SK-N-DZ (cell line): ENCODE measurements around a stretch of chr5.

GRCh38 chr5:149828566-149828880, 98.4 kb downstream of the PPARGC1B start:
RAMPAGE:
- cytosol, long total RNA, result no peak
- nucleus, long total RNA, result no peak

DNA sequence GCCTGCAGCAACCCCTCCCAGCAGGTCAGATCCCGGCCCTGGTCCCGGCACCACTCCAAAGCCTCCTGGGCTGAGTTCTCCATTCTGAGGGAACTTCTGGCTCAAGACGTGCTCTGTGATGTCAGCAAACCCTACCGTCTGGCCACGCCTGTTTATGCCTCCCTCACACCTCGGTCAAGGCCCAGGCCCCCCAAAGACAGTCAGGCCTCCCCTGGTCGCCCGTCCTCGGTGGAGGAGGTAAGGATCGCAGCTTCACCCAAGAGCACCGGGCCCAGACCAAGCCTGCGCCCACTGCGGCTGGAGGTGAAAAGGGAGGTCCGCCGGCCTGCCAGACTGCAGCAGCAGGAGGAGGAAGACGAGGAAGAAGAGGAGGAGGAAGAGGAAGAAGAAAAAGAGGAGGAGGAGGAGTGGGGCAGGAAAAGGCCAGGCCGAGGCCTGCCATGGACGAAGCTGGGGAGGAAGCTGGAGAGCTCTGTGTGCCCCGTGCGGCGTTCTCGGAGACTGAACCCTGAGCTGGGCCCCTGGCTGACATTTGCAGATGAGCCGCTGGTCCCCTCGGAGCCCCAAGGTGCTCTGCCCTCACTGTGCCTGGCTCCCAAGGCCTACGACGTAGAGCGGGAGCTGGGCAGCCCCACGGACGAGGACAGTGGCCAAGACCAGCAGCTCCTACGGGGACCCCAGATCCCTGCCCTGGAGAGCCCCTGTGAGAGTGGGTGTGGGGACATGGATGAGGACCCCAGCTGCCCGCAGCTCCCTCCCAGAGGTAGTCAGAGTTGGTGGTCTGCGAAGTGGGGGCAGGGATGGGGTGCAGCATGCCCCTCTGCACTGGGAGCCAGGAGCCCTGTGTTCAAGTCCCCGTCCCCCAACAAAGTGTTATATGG, 103.1 kb downstream of the PPARGC1B start:
RAMPAGE:
- cytosol, long total RNA, result no peak
- nucleus, long total RNA, result no peak

GRCh38 chr5:149839747-149840354, 104.7 kb downstream of the PDE6A start:
RAMPAGE:
- cytosol, long total RNA, result no peak
- nucleus, long total RNA, result no peak

GRCh38 chr5:149931933-149932786, 12.4 kb downstream of the PDE6A start:
RAMPAGE:
- cytosol, long total RNA, result no peak
- nucleus, long total RNA, result no peak

GRCh38 chr5:149959321-149959816, 1.2 kb upstream of the SLC26A2 start:
RAMPAGE:
- cytosol, long total RNA, result no peak
- nucleus, long total RNA, result no peak

GRCh38 chr5:149961898-149962266, 1.3 kb downstream of the SLC26A2 start:
RAMPAGE:
- cytosol, long total RNA, result no peak
- nucleus, long total RNA, result no peak

DNA sequence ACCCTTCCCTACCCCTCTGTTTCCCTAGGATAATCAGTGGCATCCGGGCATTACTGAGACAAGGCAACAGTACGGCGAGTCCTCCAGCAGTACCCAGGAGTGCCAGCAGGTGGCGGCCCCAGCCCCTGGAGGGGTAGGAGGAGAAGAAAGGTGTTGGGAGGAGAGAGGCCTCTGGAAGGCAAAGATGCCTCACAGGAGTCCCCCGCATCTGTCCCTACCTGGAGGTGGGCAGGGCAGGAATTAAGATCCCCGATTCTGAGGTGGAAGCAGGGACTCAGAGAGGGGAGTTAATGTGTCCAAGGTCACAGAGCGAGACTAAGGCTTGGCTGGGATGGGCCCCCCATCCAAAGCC, 4.9 kb upstream of the CDX1 start:
RAMPAGE:
- cytosol, long total RNA, result no peak
- nucleus, long total RNA, result no peak

DNA sequence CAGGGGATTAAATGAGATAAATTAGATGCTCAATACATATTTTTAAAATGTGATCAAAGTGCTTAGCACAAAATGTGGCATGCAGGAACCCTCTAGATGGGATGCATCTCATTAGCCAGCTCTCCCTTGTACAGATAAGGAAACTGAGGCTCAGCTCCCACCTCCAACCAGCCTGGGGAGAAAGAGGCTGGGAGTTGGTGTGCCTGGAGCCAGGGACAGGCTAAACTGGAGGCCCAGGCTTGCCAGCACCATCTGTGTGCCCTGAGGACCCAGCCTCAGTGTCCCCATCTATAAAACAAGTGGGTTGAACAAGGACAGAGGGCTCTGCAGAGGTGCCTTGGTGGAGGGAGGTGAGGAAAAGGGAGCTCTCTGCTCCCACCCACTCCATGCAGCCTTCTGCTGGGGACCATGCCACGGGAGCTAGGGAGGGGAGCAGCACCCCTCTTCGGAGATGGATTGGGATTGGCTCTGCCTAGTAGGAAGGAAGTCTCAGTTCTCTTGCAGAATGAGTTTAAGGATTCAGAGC, 25.6 kb downstream of the SLC6A7 start:
RAMPAGE:
- cytosol, long total RNA, result no peak
- nucleus, long total RNA, result no peak

GRCh38 chr5:150246545-150247271, 42.9 kb downstream of the CAMK2A start:
RAMPAGE:
- cytosol, long total RNA, result no peak
- nucleus, long total RNA, result no peak

DNA sequence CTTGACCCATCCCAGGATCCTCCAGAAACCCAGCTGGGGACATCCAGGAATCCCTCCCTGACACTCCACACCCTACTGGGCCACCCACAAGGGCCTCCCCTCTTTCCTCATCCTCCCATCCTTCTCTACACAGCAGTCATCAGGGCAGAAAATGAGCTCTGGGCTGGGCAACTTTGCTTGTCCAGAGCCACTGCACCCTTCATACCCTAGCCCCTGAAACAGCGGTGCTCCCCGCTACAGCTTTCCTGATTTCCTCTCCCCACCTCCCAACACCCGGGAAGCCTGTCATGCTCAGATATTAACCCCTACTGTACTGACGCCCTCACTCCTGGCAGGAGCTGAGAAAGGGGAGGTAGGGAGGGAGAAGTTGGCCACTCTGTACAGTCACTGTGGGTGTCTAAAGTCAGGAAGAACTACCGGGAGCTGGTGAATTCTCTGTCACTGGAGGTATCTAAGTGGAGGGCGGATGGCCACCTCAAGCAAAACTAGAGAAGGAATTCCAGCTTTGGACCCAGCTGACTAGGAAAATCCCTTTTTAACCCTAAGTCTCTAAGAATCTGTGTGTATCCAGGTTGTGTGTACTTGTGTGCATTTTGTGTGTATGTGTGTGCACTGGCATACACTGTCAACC, 760 bp downstream of the CAMK2A start:
RAMPAGE:
- cytosol, long total RNA, result no peak
- nucleus, long total RNA, result no peak

DNA sequence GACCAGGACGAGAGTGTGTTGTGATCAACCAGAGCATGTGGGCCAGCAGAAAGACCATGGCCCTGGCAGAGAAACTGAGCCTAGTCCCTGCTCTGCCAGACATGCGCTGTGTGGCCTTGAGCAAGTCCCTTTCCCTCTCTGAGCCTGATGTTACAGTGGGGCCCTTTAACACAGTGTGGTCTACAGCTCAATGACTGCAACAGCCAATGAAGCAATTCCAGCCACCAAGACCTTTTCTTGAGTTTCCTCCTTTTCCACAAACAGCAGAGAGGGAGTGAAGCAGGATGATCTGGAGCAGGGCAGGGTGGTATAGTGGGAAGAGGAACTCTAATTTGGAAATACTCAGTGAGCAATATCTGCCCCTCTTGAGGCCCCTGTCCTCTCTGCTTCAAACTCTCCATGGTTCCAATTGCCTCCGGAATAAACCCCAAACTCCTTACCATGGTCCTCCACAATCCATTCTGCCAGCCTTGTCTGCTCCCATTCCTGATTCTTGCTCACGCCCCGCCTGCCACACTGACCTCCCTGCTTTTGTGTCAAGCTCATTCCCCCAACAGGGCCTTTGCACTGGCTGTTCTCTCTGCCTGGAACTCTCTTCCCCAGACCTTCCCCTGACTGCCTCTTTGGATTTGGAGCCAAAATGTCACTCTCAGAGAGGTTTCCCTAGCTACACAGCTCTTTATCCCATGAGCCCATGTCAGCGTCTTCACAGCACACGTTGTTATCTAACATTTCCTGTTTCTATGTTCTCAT, 26.0 kb upstream of the ARSI start:
RAMPAGE:
- cytosol, long total RNA, result no peak
- nucleus, long total RNA, result no peak

GRCh38 chr5:150383641-150383940, 26.1 kb downstream of the TCOF1 start:
RAMPAGE:
- cytosol, long total RNA, result no peak
- nucleus, long total RNA, result no peak

DNA sequence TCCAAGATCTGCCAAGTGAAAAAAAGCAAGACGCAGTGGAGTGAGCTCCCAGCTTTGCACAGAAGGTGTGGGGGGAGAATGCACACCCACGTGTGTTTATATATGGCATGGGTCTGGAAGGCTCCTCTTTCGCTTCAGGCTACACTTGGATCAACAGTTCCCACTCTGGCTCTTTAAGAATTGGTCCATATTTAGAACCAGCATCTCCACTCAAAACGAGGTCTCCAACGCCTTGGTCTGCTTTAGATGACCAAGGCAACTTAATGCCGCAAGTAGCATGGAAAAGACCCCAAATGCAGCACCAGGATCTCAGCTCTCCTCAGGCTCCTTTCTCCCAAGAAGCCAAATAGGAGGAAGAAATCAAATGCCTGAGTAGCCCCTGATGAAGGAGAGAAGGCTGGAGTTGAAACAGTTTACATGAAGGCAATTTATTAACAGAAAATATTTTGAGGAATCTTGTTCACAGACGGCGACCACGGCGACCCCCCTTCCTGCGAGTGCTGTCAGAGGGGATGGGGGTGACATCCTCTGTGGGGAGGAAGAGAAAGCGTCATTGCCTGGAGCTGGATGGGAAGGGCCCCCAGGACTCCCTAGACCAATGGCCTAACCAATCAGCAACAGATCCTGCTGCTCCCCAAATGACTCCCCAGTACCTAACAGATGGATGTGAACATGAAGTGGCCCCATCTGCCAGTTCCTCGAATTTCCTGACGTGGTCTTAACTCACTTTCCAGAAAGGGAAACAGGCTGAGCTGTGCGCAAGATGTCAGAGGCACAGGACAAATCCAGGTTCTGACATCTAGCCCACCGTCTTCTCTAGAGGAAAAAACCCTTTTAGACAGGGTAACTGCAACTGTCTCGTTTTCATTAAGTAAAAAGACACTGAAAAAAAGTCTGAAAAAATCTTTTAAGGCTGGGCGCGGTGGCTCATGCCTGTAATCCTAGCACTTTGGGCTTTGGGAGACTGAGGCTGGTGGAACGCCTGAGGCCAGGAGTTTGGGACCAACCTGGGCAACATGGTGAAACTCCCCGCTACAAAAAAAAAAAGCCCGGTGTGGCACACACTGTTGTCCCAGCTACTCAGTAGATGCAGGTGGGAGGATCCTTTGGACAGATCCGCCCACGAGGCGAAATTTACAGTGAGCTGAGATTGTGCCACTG, 5.3 kb downstream of the RPS14 start:
RAMPAGE:
- cytosol, long total RNA, result no peak
- nucleus, long total RNA, result no peak

GRCh38 chr5:150515356-150515859, 7.5 kb downstream of the NDST1 start:
RAMPAGE:
- cytosol, long total RNA, result no peak
- nucleus, long total RNA, result no peak

GRCh38 chr5:150538048-150538720, 30.3 kb downstream of the NDST1 start:
RAMPAGE:
- cytosol, long total RNA, result no peak
- nucleus, long total RNA, result no peak

RAMPAGE:
- cytosol, long total RNA, result no peak
- nucleus, long total RNA, result no peak
Observed at GRCh38 chr5:150559712-150560131, 51.8 kb downstream of the NDST1 start.

RAMPAGE:
- cytosol, long total RNA, result no peak
- nucleus, long total RNA, result no peak
Observed at GRCh38 chr5:150567404-150567765, 59.5 kb downstream of the NDST1 start.

GRCh38 chr5:150591021-150591413, 49.4 kb upstream of the SYNPO start:
RAMPAGE:
- cytosol, long total RNA, result no peak
- nucleus, long total RNA, result no peak

DNA sequence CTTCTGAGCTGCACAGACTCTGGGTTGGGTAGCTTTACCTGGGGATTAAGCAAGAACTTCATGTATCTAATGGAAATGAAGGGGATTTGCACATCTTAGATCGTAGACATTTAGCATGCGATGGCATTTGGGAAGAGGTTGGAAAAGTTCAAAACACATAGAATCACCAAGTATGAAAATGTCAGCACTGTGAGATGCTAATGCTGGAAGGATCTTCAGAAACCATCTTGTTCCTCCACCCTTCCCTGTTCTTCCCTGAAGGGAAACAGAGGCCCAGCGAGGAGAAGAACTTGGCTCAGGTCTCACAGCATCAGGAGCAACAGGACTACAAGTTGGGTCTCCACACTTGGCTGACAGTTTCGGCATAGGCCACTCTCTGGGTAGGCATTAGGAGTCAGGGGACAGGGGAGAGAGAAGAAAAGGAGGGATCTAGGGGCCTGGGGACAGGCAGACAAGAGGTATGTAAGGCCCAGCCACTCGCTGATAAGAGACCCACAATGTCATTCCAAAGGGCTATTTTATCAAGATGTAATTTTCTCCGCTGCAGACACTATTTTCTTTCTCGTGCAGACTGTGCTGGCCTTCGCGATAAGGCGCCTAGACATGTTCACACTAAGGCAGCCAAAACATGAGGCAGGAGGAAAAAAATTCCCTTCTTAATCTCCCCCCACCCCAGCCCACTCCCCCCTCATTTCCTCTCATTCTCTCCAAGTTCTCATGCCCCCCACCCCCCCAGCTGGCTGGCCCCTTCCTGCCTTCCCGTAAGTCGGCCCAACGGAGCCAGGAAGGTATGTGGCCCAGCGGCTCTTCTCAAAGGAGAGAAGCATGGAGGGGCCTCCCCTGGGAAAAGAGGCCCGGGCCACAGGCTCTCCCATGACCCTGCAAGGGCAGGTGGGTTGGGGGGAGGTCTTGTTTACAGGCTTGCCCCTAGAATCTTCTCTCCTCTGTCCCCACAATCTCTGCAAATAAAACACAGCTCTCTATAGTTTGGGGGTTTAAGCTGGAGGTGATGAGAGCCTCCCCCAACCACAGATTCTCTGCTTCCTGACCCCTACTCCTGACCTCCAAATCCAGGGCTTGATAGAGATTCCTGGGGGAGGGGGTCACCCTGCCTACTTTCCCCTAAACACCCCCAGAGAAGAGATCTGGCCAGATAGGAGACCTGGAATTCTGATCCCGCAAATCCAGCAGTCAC, 44.9 kb upstream of the SYNPO start:
RAMPAGE:
- cytosol, long total RNA, result no peak
- nucleus, long total RNA, result no peak

RAMPAGE:
- cytosol, long total RNA, result no peak
- nucleus, long total RNA, result no peak
Observed at GRCh38 chr5:150600039-150600470, 40.4 kb upstream of the SYNPO start.